SUDHL5 (cell line): ENCODE results near the gene KIAA0930.

GRCh38 chr22:45205480-45205902 lies 35.2 kb downstream of the KIAA0930 start:
- PRO-cap, result no peak

DNA sequence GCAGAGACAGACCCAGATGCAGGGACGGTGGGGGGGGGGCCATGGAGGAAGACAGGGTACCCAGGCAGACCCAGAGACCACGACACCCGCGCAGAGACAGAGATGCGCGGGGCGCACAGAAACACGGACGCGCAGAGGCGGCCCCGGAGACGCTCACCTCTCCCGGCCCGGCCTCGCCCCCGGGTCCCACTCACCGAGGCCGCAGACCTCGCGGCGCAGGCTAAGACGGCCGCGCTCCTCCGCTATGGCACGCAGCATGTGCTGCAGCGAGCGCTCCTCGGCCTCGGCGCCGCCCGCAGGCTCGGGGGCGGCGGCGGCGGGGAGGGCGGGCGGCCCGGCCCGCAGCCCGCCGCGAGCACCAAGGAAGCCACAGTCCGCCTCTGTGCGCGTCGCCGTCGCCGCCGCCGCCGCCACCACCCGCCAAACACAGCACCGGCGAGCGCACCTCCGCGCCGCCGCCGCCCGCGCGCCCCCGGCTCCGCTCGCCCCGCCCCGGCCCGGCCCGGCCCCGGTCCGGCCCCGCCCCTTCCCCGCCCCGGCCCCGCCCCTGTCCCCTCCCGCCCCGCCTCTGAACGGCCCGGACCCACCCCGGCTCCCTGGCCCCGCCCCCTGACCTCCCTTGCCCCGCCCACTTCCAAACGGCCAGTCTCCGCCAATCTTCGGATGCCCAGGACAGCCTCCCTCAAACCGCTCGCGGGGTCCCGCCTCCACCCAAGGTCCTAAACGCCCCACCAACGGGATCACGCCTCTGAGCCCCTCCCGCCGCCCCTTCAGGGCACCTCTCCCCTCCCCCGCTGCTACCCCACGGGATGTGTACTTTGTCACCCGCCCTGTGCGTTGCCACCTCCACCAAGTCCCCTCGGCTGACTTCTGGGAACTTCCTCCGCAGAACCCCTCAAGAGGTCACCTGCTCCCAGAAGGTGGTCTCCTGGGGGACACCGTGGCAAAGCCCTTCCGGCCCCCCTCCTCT lies at the start of gene KIAA0930:
Gene KIAA0930 (minus strand): TSS at position 449 of the 970 bp plus-strand sequence.
- PRO-cap, result bidirectional peak, plus-strand start at position 637 of the sequence, minus-strand start at position 428 of the sequence

GRCh38 chr22:45308682-45309150 lies 1.0 kb upstream of the FAM118A start:
- PRO-cap, result no peak

- PRO-cap, result no peak
Measured at GRCh38 chr22:45435581-45436211, 22.2 kb downstream of the RIBC2 start.

GRCh38 chr22:45504213-45504908 lies 1.7 kb downstream of the FBLN1 start:
- PRO-cap, result no peak

DNA sequence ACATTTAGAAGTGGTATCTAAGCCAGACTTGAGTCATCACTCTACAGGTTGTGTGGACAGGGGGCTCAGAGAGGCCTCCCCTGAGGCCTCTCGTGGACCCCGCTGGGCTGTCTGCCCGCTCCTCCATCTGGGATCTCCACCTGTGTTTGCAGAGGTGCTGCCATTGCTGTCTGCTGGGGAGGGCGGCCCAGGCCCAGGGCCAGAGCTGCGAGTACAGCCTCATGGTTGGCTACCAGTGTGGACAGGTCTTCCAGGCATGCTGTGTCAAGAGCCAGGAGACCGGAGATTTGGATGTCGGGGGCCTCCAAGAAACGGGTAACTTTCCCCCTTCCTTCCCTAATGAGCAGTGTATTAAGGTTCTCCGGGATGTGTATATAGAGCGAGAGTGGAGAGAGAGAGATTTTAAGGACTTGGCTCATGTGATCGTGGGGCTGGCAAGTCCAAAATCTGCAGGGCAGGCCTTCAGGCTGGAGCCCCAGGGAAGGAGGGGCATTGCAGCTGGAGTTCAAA lies 25.1 kb downstream of the FBLN1 start:
- PRO-cap, result no peak

DNA sequence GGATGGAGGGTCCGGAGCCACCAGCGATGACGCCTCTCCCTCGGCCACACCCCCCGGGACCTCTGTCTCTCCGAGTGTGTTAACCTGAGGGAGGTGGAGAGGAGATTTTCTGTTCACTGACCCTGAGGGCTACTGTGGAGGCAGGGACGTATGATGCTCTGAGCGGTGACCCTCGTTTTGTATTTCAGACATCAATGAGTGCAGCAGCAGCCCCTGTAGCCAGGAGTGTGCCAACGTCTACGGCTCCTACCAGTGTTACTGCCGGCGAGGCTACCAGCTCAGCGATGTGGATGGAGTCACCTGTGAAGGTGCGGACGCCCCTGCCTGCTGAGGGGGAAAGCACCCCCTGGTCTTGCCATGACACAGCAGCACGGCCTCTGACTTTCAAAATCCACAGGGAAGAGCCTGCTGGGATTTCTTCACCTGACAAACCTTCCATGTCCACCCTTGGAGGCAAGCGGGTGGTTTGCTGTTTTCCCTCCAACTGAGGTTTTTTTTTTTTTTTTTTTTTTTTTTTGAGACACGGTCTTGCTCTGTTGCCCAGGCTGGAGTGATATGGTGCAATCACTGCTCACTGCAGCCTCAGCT lies 44.3 kb downstream of the FBLN1 start:
- PRO-cap, result no peak

DNA sequence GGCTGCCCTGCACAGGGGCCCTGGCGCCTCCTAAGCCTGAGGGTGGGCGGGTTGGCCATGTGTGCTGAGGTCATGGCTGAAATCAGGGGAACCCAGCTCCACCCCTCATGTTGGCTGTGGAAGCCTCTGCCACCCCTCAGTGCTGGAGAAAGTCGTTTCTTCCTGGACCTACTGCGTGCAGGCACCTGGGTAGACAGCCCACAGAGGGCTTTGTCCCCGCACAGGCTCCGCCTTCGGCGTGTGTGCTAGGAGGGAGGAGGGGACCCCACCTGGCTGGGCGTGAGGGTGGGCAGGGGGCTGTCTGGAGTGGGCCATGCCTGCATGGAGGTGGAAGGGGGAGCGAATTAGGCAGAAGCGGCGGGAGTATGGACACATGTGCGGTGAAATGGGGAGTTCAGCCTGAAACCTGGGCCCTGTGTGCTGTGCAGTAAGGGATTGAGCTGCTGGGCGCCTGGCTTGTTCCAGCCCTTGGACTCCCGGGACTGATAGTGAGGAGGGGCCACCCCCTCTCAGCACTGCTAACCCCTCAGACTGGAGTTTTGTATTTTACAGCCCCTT lies 49.3 kb downstream of the FBLN1 start:
- PRO-cap, result no peak

DNA sequence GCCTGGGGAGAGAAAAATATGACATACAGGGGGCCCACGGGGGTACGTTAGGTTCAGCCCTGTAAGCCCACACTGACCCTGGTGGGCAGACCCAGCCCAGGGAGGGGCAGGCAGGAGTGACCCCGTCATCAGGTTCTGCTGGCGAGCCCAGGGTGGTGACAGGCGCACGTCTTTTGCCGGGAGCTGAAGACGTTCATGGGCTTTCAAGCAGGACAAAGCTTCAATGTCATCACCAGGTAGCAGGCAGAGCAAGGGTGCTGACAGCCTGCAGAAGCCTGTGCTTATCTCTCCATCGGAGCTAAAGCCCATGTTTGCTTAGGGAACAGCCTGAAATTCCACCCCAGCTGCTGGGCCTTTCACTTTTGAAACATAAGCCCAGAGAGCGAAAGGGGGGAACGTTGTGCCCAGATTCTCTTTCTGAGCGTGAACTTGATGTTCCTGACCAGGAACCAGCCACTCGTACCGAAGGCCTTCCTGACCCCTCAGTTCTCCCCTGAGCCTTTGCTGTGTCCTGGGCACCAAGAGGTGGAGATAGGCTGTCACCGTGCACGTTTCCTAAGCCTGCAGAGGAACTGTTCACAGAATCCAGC lies 74.0 kb upstream of the ATXN10 start:
- PRO-cap, result no peak

DNA sequence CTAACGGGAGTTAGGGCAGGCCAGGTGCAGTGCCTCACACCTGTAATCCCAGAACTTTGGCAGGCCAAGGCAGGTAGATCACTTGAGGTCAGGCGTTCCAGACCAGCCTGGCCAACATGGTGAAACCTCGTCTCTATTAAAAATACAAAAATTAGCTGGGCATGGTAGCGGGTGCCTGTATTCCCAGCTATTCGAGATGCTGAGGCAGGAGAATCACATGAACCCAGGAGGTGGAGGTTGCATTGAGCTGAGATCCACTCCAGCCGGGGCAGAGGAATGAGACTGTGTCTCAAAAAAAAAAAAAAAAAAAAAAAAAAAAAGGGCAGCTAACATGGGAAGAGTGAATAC lies 69.1 kb upstream of the ATXN10 start:
- PRO-cap, result no peak

- PRO-cap, result no peak
Measured at GRCh38 chr22:45639529-45639870, 32.1 kb upstream of the ATXN10 start.

DNA sequence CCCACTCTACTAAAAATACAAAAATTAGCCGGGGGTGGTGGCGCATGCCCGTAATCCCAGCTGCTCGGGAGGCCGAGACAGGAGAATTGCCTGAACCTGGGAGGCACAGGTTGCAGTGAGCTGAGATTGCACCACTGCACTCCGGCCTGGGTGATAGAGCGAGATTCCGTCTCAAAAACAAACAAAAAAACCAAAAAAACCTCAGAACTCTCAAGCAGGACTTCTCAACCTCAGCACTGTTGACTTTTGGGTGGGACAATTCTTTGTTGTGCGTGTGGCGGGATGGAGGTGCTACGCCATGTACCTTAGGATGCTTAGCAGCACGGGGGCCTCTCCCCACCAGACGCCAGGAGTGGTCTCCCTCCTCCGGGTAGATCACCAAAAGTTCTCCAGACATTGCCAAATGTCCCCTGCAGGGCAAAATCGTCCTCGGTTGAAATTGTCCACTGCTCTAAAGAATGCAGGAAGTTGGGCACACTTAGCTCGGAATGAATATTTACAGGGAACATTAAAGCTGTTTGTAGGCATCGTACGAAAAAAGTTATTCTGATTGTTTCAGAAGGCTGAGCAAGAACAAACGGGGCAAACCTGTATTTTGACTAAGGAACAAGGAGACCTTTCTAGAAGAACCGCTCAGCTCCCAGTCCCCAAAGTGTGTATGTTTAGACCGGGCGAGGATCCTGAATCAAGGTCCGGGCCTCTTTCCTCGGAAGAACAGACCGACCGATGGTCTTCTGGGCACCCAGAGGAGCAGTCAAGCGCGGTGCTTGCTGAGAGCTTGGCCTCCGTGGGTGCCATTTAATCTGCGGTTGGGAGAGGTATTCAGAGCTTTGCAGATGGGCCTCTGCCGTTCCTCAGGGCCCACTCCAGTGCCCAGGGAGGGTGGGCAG lies 26.8 kb upstream of the ATXN10 start:
- PRO-cap, result no peak

- PRO-cap, result no peak
Measured at GRCh38 chr22:45825782-45826267, 151.1 kb downstream of the WNT7B start.

DNA sequence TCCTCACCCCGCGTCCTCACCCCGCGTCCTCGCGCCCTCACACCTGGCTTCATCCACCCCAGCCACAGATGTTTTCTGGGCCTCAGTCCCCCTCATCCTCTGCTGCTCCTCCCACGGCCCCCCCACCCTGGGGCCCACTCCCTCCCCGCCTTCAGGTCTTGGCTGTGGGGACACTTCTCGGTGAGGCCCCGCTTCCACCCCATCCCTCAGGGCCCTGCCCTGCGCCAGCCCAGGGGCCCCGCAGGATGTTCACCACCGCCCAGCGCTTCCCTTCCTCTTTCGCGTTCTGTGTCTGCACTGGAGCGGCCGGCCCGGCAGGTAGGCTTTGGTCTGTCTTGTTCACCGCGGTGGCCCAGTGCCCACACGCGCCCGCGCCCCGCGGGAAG lies 85.6 kb downstream of the WNT7B start:
- PRO-cap, result no peak

GRCh38 chr22:45976272-45976657 lies 697 bp downstream of the WNT7B start:
- PRO-cap, result no peak

- PRO-cap, result no peak
Measured at GRCh38 chr22:46044454-46045515, 67.8 kb upstream of the WNT7B start.

GRCh38 chr22:46069508-46069985 lies 80.8 kb upstream of the PPARA start:
- PRO-cap, result bidirectional peak, plus-strand start at chr22:46069752, minus-strand start at chr22:46069698; bidirectional peak, plus-strand start at chr22:46070054, minus-strand start at chr22:46069871

- PRO-cap, result no peak
Measured at GRCh38 chr22:46073983-46074856, 76.1 kb upstream of the PPARA start.

DNA sequence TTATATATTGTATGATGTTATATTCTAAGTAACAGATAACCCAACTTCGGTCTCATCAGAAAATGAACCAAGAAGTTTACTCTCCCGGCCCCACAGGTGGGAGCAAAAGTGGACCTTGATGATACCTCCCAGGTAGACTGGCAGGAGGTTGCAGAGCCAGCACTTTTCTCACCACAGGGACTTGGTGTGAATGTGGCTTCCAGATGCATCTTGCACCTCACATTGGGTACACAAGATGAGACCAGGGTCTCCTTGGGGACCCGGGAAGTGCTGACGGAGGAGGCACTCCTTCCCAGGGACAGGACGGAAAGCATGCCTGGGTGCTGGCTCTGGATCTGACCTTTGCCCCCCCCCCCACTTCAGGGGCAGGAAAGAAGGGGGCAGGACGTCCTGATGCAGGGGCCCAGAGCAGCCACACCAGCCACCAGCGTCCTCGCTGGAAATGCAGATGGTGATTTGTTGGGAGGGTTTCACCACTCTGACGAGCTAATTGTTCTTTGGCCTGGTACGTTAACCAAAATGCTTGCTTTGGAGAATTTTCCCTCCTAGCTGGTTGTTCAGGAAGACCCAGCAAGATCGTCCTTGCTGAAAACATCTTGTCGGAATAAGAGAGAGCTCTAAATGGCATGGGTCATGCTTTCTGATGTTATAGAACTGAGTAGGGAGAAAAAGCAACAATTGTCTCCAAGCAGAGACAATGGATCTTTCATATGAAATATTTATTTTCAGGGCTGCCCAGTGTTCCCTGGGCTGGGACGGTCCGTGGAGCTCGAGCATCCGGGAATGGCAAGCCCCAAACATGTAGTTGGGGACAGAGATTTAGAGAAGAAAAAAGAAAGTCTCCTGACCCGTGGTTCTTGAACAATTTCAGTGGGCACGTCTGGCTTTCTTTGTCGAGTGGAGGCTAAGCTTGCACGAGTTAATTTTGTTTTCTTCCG lies 74.4 kb upstream of the PPARA start:
- PRO-cap, result no peak

DNA sequence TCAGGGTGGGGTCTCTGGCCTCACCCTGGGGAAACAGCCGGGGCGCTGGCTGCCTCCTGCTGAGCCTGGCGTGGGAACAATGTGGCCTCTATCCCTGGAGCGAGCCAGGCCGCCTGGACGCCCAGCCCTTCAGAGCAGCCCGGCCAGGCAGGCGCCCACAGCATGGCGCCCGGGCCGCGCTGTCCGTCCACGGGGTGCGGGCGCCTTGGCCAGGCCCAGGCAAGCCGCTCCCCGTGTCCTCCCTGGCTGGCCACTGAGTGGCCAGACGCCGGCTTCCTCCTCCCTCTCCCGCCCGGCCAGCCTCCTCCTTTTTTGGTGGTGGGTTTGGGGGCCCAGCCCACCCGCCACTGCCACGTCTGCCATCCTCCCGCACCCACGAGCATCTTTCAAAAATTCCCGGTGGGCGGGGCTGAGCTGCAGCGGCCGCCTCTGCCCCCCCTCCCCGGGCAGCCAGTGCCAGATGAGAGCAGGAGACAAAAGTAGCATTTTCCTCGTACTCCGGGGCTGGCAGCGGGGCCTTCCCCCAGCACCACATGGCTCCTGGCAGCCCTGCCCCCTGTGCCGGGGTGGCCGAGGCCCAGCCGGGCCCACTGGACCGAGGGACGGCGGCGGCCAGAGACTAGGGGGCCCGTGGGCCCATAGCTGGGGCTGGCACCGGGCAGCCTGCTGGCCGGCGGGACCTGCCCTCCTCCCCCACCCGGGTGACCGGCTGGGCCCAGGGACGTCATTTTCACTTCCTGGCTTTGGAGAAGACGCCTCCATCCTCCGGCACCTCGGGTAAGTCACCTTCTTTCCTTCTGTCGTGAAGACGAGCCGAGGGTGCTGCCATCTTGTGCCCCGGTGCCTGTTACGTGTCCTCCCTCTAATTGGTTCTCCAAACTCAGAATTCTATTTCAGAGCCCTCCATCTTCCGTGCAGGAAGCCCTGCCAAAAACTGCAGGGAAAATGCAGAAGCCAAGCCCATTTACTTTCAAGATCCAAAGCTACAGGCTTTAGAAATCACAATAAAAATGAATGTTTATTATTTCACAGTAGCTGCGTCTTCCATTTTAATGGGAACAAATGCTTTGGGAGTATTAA lies 70.1 kb upstream of the PPARA start:
- PRO-cap, result no peak